ENCODE measurements around the gene EHBP1L1.

GRCh38 chr11:65490501-65490717 is 34.5 kb upstream of the SCYL1 start:
- RRBS, result no CpG with 5 or more reads among the region's 2 CpGs

GRCh38 chr11:65501054-65501295 is 23.9 kb upstream of the SCYL1 start:
- RRBS, result no CpG with 5 or more reads among the region's 2 CpGs

DNA sequence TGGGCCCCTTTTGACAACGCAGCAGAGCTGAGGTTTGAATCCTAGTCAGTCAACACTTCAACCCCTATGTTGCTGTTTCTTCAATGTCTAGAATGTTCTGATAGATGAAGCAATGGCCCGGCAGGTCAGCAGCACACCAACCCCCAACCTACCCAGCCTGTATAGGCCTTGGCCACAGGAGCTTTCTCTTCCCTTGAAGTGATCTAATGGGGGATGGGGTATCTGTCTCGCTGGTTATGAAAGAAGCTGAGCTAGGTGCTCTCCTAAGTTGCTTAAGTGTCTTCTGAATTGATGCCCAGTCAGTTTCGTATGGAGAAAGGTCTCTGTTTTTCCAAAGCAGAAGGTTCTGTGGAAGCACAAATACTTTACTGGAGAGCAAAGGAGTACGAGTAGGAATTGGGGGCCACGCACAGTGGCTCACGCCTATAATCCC is 17.4 kb upstream of the SCYL1 start:
- RRBS, result no CpG with 5 or more reads among the region's 7 CpGs

GRCh38 chr11:65538419-65538898 is 13.6 kb downstream of the SCYL1 start:
- RRBS, result 83% methylated on average over 12 of the region's 33 CpGs

DNA sequence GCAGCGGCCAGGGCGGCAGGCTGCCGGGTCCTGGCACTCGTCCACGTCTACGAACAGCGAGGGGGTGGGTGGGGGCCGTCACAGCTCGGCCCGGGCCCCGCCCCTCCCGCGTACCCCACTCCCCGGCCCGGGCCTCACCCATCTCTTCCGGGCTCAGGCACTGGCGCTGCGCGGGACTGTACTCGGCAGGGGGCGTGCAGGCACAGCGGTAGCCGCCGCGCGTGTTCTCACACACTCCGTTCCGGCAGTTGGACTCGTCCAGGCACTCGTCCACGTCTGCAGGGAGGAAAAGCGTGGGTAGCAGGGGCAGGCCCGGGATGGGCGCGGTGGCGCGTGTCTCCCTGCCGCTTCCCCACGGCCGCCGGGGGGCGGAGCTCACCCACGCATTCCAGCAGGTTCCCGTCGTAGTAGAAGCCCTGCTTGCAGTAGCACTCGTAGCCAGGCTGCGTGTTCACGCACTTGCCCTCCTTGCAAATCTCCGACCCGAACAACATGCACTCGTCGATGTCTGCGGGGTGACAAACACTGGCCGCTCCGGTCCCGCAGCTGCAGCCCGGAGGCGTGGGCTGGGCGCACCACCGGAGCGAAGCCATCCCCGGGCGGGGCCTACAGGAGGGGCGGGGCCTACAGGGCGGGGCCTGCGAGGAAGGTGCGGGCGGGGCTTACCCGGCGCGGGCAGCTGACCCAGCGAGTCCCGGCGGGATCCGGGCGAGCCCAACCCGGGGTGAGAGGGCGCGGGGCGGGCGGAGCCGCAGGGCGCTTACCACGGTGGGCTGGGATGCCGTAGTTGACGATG is 15.4 kb downstream of the SCYL1 start:
- RRBS, result 2% methylated on average over 40 of the region's 86 CpGs

- RRBS, result 6% methylated on average over 4 of the region's 20 CpGs
Measured at GRCh38 chr11:65540903-65541312, 16.0 kb downstream of the SCYL1 start.

GRCh38 chr11:65543932-65544796 is 14.0 kb downstream of the LTBP3 start:
- RRBS, result 61% methylated on average over 3 of the region's 14 CpGs

GRCh38 chr11:65552615-65553324 is 5.4 kb downstream of the LTBP3 start:
- RRBS, result no CpG with 5 or more reads among the region's 12 CpGs

- RRBS, result no CpG with 5 or more reads among the region's 4 CpGs
Measured at GRCh38 chr11:65565775-65566426, 4.4 kb upstream of the ZNRD2 start.

- RRBS, result no CpG with 5 or more reads among the region's 27 CpGs
Measured at GRCh38 chr11:65573701-65574288, 1.5 kb downstream of the FAM89B start.

DNA sequence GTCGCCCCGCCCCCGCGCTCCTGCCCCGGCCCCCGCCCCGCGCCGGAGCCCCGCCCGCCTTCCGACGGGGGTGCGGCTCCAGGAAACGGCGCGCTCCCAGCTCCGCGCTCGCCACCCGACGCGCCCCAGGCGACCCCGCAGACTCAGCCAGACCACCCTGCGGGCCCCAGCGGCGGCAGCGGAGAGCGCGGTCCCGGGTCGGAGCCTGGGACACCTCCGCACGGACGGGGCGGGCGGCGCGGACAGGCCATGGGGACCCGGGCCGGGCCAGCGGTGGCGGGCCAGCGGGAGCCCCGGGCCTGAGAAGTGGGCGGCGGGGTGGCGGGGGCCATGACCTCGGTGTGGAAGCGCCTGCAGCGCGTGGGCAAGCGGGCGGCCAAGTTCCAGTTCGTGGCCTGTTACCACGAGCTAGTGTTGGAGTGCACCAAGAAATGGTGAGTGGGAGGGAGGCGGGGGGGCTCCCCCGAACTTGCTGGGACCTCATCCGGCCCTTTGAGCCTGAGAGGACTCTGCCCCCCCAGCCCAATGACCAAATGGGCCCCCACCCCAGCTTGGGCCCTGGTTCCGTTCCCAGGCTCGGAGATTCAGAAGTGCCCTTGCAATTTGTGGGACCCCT is at the start of gene EHBP1L1:
EHBP1L1 (plus strand) TSS at position 81 of the 616 bp plus-strand sequence.
- RRBS, result 2% methylated on average over 10 of the region's 62 CpGs

DNA sequence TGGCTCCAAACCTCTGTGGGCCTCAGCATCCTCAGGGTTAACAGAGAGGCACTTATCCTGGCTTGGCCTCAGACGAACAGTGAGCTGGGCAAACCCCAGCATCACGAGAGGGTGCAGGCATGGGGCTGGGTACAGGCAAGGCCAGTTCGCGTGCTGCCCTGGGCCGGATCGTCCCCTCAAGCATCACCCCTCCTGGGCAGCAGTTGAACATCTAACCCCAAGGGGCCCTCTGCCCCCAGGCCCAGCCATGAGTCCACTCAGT is 1.9 kb downstream of the EHBP1L1 start:
- RRBS, result no CpG with 5 or more reads among the region's 6 CpGs

GRCh38 chr11:65579333-65580504 is 3.9 kb downstream of the EHBP1L1 start:
- RRBS, result 96% methylated on average over 2 of the region's 28 CpGs

GRCh38 chr11:65621203-65621785 is 5.7 kb downstream of the PCNX3 start:
- RRBS, result no CpG with 5 or more reads among the region's 15 CpGs

GRCh38 chr11:65640063-65640970 is 2.4 kb downstream of the SIPA1 start:
- RRBS, result no CpG with 5 or more reads among the region's 17 CpGs

DNA sequence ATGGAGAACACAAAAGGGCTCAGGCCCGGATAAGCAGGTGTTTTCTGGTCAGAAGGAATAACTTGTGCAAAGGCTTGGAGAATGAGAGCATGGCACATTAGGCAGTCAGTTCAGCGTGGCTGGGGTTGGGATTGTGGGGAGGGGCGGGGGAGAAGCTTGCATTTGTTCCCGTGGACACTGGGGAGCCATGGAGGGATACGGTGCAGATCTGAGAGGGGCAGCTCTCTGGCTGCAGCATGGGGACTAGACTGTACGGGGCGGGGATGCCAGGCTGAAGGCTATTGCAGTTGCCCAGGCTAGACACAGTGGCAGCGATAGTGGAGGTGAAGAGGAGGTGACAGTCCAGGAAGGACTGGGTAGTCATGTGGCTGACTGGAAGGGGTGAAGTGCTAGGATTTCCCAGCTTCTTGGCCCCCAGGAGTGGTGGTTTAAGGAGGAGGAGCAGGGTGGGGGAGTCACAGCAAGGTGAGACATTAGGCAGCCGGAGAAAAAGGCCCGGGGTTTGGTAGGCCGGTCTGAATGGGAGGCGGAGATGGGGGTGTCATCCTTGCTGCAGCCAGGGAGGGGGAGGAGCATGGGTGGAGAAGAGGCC is 5.9 kb downstream of the SIPA1 start:
- RRBS, result no CpG with 5 or more reads among the region's 12 CpGs

DNA sequence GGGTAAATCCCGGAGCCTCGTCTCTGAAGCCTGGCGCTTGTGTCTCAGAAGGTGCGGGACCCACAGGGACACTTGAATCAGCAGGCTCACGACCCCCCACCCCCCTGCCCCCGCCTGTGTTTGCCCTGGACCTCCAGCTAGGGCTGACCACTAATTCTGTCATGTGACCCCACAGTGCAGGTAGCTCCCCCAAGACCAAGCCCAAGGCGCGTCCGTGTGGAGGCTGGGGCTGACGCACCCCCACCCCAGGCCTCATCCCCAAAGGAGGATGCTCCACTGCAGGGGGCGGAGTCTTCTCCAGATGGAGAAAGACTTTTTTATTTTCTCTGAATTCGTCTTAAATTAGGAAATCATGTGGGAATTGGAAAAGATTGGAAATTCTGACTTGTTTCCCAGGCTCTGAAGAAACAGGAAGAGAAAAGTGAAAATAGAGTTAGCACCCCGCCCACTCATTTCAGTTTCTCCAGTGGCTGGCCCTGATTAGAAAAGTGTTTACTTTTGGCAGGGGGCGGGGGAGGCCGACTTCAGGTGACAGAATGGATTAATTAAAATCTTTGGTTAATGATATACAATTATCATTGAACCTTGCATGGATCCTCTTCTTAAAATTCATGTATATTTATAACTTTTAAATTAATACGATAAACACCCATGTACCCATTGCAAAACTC is 1.1 kb upstream of the RELA start:
- RRBS, result 0% methylated on average over 1 of the region's 16 CpGs

- RRBS, result no CpG with 5 or more reads among the region's 6 CpGs
Measured at GRCh38 chr11:65775257-65775801, 5.4 kb downstream of the AP5B1 start.

DNA sequence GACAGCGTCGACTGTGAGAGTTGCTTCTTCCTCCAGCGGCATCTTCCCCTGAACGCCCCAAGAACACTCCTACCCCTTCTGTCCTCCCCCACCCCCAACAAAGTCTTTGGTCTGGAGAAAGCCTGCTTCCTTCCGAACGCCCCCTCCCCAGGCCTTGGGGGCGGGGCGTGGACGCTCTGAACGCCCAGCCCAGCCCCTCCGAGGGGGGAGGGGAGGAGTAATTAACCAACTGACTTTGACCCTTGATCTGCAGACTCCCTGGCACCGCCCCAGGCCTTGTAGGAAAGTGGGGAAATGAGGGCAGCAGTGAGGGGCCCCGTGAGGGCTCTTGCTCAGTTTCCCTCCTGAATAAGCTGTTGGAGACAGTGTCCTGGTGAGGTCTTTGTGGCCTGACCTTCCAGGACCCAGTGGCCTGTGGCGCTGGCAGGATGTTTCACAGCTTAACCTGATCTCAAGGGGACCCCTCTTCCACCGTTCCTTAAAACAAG is 1.5 kb downstream of the OVOL1 start:
- RRBS, result no CpG with 5 or more reads among the region's 15 CpGs

DNA sequence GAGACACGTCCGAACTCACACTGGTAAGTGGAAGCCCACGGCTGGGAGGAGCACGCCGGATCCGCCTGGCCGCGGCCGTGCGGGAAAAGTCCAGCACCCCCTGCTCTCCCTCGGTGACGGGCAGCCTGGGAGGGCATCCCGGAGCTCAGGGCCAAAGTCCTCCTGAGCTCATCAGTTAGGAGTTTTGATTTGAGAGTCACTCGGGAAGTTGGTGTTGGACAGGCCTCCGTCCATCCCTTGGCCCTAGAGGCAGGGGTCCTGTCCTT is 7.8 kb downstream of the OVOL1 start:
- RRBS, result 79% methylated on average over 9 of the region's 15 CpGs

All from cardiac fibroblast (primary cell).